Trachea (tissue), 1 donor: ENCODE measurements around the gene DCP2.

- PRO-cap: no peak
Measured at GRCh38 chr5:112165718-112166236, 253.3 kb downstream of the EPB41L4A start.

GRCh38 chr5:112254908-112255799 lies 163.9 kb downstream of the EPB41L4A start:
- PRO-cap: no peak

- PRO-cap: no peak
Measured at GRCh38 chr5:112347692-112348343, 71.3 kb downstream of the EPB41L4A start.

- PRO-cap: no peak
Measured at GRCh38 chr5:112418385-112418957, 606 bp downstream of the EPB41L4A start.

DNA sequence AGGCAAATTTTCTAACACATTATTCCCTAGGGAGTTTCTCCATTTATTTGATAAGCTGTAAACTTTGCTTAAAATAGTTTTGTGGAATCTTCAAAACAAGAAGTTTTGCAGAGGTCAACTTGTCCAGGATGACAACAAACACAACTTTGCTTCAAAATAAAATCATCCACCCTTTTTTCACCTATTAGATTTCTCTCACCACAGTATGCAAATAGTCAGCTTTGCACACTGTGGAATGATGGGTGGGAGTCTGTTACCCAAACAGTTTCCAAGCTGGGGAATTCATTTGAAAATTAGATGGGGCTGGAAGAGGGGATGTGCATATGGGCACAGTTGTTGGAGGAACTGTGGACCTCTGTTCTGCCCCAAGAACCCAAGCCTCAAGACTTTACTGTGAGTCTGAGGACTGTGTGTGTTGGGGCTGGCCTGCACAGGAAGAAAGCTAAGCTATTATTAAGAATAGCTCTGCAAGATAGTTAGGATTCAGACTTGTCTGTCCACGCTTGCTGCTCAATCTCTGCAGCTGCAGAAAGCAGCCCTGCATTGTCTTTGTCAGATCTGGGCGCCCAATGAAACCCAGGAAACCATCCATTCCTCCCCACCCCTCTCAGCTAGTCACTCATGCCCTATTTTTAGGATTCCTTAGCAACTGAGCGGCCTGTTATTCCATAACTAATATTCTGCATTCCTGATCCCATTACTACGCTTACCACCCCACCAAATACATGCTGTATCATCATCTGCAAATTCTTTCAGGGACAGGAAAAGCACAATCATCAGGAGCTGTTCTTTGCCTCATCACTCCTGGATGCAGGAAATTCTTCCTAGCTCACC lies 53.1 kb upstream of the APC start:
- PRO-cap: no peak

- PRO-cap: no peak
Measured at GRCh38 chr5:112728929-112729411, 8.7 kb upstream of the APC start.

DNA sequence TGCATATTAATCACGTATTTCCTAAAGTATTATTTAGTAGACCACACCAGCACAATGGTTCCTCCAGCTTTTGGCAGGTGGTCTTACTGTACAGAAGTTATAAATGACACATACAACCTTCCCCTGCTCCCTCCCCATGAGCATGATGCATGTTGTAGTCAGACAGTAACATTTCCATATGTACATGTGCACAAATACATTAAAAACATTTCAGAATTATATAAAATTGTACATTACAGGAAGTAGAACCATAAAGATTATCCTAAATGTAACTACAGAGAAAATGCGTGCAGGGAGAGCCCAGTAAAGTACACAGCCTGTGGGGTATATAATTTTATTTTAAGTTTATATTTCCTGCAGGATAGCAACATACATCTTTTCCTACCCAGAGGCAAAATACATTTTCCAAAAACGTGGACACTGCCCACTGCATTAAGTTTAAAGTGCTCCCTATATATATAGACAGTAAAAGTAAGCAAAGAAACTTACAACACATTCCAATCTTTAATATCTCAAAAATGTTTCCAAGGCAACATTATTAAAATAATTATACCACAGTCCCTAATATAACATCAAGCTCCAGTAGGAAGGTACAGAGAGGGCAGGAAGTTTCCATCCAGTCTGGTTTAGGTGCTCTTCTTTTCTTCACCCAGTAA lies 17.2 kb downstream of the SRP19 start:
- PRO-cap: no peak

DNA sequence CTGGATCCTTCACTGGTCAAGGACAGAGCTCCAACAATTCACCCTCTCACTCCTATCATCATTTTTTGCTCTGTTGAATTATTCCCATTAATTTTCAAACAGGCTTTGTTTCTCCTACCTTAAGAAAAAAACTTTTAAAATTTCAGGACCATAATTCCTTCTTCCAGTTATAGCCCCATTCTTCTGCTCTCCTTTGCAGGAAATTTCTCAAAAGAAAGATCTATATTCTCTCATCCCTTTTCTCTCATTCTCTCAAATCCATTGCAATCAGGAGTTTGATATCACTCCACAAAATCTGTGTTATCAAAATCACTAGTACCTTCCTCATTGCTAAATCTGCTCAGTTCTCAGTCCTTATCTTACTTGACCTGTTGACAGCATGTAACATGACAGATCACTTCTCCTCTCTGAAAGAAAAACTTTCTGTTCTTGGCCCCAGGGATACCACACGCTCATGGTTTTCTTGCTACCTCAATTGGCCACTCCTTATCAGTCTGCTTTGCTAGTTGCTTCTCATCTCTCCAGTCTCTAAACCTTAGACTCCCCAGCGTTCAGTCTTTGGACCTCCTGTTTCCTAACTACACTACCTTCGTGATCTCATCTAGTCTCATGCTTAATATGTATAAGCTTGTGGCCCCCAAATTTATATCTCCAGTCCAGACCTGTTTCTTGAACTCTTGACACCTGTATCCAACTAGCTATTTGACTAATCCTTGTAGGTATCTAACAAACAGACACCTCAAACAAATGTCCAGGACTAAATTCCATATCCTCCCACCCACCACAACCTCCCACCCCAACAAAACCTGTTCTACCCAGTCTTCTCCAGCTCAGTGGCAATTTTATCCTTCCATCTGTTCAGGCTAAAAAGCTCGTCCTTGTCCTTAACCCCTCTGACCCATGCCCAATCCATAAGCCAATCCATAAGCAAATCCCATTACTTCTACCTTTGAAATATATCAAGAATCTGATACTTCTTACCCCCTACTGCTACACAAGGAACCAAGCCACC lies 22.2 kb downstream of the SRP19 start:
- PRO-cap: no peak

- PRO-cap: bidirectional peak, plus-strand start at chr5:112976736, minus-strand start at chr5:112976584
Measured at GRCh38 chr5:112976655-112977685, at the start of gene DCP2. Gene DCP2, plus strand, starts transcription at chr5:112976798.

GRCh38 chr5:112977686-112977978 lies 1.0 kb downstream of the DCP2 start:
- PRO-cap: no peak

DNA sequence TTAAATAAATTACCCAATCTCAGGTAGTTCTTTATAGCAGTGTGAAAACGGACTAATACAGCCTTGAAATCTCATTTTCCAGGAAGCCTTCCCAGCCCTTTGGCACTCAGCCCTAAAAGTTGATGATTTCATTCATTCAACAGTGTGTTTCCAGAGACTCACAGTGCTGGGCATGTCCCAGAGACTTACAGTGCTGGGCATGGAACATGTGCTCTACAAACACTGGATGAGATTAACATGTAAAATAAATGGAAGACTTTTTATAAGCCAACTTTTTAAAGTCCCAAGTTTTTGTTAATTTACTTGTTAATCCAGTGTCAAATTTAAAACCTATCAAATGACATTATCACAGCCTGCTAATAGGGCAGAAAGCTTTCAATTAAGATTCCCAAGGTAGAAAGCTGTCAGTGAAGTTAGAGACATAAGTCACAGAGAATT lies 136.0 kb downstream of the DCP2 start:
- PRO-cap: no peak

DNA sequence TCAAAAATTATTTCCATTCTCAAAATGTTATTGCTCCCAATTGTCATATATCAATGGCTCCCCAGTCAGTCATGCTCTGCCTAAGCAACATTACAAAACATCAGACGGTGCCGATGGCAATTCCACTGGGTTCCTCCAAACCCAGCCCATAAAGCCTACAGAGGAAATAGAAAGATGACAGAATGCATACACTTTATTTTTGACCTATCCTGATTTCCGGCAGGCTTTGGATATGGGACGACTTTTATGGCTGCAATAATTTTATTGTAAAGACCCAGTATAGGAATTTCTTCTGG lies 225.5 kb downstream of the TSSK1B start:
- PRO-cap: no peak

DNA sequence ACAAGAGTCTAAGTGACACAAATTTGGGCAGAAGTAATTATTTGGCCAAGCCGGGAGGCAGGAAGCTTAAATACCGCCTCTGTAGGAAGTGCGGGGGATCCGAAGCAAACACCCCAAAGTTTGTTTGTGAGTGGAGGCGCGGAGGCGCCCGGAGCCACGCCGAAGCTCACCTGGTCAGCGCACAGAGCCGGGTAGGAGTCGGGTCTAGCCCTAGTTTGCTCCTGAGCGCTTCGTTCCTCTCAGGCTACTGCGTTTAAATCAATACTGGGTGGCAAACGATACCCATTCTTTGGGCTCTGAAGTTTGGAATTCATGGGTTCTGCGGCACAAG lies 865 bp downstream of the MCC start:
- PRO-cap: no peak

- PRO-cap: no peak
Measured at GRCh38 chr5:114360666-114361484, 995 bp upstream of the KCNN2 start.

DNA sequence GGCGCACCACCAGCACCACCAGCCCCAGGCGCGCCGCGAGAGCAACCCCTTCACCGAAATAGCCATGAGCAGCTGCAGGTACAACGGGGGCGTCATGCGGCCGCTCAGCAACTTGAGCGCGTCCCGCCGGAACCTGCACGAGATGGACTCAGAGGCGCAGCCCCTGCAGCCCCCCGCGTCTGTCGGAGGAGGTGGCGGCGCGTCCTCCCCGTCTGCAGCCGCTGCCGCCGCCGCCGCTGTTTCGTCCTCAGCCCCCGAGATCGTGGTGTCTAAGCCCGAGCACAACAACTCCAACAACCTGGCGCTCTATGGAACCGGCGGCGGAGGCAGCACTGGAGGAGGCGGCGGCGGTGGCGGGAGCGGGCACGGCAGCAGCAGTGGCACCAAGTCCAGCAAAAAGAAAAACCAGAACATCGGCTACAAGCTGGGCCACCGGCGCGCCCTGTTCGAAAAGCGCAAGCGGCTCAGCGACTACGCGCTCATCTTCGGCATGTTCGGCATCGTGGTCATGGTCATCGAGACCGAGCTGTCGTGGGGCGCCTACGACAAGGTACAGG lies 920 bp downstream of the KCNN2 start:
- PRO-cap: no peak

DNA sequence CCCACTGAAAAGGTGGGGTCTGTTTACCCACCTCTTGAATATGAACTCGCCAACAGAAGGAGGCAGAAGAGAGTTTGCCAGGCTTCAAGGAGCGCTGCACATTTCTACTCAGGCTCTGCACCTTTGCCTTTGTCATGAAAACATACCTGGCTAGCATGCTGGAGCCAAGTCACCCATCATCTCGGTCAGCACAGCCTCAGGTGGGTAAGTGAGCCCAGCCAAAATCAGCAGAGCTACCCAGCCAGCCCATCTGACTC lies 157.8 kb downstream of the TRIM36 start:
- PRO-cap: no peak

- PRO-cap: no peak
Measured at GRCh38 chr5:115170178-115170991, 677 bp upstream of the TRIM36 start.

GRCh38 chr5:115377265-115378005 lies 81.0 kb upstream of the CCDC112 start:
- PRO-cap: no peak

- PRO-cap: no peak
Measured at GRCh38 chr5:115542760-115543765, 1.5 kb downstream of the FEM1C start.

DNA sequence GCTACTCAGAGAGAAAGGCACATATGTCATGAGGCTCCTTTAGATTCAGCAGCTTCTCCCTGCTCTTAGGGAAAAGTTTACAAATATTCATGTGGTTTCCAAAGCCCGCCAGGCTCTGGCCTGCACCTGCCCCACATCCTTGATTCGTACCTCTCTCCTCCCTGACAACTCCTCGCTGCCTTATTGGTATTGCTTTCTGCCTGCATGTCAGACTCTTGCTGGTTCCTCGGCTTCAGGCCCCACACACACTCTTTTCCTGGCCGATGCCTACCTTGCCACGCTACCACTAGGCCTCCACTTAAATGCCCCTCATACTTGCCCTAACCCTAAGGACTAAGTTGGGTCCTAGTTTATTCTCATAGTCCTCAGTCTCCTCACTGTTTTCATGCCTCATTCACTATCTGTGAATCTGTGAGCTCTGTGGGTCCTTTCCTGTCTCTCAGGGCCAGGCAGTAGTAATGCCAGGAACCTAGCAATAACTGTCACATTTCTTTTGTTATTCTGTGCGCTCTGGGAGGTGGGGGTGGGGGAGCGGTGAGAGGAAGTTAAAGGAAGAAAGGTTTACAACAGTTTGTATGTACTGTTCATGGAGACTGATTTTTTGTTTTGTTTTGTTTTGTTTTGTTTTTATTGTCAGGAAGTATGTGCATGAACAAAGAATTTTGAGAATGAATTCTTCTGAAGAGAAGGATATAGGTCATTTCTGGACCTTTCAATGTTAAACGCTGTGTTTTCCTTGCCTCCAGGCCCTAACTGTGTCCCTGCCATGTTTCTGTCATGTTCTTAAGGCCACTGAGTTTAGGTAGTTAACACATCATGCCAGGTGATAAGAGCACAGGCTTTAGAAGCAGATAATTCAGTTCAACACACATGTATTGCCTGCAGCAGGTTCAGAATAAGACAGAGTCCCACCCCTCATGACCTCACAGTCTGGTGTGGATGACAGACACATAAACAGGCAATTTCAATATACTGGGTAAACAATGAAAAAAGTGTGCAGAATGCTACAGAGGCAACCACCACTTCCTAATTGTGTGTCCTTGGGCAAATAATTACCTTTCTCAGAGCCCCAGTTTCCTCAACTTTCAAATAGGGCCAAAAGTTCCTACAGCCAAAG lies 13.1 kb upstream of the FEM1C start:
- PRO-cap: no peak